ENCODE data around the gene SYCE1.

- PRO-cap, result no peak
Observed at GRCh38 chr10:133538394-133538613, 11.1 kb downstream of the CYP2E1 start.

GRCh38 chr10:133565306-133566068 is at the start of gene SYCE1:
Gene SYCE1, minus strand, starts transcription at chr10:133565583.
- PRO-cap, result no peak

Measured in mesothelial cell of epicardium (in vitro differentiated cells).